SJCRH30 (cell line): ENCODE results near the genes PRUNE2 and CEP78.

- RAMPAGE, long total RNA, result no peak
These were observed 341.8 kb downstream of the OSTF1 start for GRCh38 chr9:75429961-75430574.

GRCh38 chr9:75455366-75455825 lies 367.1 kb downstream of the OSTF1 start:
- RAMPAGE, long total RNA, result no peak

GRCh38 chr9:75869207-75869751 lies 21.2 kb upstream of the PCSK5 start:
- RAMPAGE, long total RNA, result no peak

GRCh38 chr9:76375186-76375681 lies 19.0 kb downstream of the RFK start:
- RAMPAGE, long total RNA, result no peak

DNA sequence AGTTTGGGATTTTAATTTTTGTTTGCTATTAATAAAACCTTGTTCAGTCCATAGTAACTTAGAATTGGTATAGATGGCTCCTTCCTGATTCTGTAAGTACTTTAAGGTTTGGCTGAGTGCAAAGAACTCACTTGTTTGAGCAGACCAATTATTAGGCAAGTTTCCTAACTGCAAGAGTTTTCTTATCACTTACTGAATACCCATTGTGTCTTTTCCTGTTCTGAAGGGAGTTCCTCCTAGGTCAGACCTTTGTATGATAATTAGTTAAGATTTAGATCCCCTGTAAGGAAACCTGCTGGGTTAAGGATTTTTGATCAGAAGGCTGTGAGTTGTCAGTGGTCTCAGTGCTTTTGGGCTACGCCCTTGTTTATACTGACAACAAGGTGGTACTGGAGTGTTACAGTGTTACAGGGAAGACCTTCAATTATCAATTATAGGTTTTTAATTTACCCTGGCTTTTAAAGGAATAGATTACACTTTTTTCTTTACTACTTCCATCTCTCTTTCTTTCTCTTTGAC lies 31.7 kb downstream of the GCNT1 start:
- RAMPAGE, long total RNA, result no peak

DNA sequence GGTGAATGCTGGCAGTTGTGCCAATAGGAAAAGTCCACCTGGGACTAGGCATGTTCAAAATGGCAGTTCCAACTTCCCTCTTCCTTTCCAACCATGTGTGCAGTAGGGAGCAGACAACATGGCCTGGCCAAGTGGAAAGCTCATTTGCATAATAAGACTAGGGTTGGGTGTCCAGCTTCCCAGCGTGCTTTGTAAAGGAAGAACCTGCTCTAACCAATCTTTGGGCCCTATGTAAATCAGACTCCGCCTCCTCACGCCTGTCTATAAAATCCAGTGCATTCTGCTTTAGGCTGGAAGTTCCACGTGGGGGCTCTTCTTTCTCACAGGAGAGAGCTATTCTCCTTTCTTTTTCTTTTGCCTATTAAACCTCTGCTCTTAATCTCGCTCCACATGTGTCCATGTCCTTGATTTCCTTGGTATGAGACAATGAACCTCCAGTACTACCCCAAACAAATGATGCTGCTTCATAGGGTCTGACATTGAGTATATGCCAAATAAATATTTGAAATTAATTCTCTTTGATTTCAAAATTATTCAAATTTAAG lies 83.4 kb downstream of the GCNT1 start:
- RAMPAGE, long total RNA, result no peak

GRCh38 chr9:76585796-76586101 lies 126.8 kb downstream of the GCNT1 start:
- RAMPAGE, long total RNA, result no peak

- RAMPAGE, long total RNA, result no peak
These were observed 202.6 kb downstream of the PRUNE2 start for GRCh38 chr9:76703202-76703857.

DNA sequence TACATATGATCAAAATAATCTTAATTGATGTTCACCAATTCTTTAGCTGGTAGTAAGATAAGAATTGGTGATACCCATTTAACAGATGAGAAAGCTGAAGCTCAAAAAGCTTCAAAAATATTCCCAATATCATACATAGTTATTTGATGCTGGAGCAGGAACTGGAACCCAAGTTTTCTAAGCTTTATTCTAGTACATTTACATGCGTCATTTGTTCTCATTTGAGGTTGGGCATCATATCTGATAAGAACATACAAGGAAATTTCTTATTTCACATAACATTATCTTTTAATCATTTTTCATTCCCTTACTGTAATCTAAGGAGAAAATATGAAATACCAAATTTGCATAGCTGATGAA lies 170.2 kb downstream of the PRUNE2 start:
- RAMPAGE, long total RNA, result no peak

- RAMPAGE, long total RNA, result no peak
These were observed at the start of gene PRUNE2 for GRCh38 chr9:76906004-76907162. TSS of gene PRUNE2 (minus strand) at chr9:76906114.

DNA sequence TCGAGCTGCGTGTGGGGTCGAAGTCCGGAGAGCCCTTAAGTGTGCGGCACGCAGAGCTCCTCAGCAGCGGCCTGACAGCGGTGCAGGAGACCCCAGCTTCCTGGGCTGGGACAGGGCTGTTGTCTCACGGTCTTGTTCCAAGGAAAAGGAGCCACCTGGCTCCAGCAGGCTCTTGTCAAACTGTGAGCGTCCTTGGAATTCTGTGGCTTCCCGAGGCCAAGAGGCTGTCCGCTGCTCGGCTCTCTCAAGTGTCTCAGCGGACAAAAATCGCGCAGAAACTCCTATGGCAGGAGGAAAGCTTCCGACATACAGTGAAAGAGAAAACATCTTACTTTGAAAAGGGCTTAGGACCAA lies 2.7 kb upstream of the FOXB2 start:
- RAMPAGE, long total RNA, result no peak

DNA sequence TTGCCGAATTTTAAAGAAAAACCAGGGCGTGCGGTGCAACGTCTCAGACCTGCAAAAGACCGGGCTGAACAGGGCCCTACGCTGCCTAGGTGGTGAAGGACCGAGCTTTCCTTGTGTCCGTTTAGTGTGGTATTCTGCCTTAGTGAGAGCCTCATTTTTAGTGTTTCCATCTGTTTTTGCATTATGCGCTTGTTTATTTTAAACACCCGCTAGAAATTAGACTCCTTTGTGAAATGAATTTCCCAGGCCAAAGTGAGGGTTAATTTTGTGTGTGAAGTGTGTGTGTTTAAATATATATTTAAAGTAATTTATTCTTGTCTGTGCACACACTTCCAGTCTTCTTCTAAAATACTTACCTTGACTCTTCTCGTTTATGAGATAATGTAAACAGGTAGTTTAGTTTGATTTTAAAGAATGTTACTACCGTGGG lies 1.2 kb downstream of the VPS13A start:
- RAMPAGE, long total RNA, result no peak

DNA sequence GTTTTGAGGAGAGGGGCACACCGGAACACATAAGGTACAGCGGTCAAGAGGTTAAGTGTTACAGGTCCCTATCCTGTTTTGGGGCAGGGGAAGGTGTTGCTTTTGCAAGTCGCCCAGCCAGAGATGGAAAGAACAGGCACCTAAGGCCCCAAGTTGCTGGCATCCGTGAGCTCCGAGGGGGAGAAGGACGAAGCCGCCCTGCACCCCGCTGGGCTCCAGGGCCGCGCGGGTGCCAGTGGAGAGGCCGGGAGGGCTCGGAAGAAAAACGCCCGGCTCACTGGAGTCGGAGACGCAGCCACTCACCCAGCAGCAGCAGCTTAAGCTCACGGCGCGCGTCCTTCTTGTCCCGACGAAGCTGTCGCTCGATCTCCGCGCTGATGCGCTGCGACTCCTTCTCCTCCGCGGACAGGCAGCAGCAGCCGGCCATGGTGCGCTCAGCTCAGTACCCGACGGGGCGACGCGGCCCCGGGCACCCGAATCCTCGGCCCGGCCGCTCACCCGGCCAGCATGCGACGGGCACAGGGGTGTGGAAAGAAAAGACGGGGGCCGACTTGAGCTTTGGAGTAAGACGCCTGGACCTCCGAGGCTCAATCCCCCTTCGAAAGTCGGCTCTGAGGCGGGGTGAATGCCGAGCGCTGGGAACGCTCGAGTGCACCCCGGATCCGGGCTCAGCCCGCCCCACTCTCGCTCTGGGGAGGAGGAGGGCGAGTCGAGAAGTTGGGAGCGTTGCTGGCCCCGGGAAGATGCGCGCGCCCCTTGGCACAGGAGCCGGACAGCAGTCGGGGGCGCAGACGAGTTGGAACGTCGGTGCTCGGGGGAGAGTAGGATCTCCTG lies 538 bp downstream of the GNA14 start:
- RAMPAGE, long total RNA, result no peak

DNA sequence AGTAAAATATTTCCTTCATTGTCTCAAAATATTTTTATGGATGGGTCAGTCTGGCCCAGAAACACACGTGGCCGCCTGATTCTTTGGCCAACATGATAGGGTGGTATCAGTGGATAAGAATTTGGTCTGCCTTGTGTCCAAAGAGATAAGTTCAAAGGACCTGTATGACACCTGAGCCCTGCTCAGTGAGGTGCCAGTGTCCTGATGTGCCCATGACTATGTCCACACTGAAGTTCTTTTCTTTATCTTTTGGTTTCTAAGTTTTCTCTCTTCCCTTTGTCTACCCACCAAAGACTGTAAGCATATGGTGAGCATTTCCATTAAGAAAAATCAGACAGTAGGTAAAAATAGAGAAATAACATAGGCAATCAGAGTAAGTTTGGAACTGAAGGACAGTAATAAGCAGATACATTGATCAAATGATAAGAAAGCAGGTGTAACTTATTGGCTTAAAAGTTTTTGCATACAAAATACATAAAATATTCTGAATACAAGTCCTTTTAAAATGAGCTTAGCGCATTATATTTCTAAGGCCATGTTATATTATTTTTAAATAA lies 92.0 kb upstream of the GNA14 start:
- RAMPAGE, long total RNA, result no peak

GRCh38 chr9:77977980-77979052 lies 53.3 kb downstream of the GNAQ start:
- RAMPAGE, long total RNA, result no peak

DNA sequence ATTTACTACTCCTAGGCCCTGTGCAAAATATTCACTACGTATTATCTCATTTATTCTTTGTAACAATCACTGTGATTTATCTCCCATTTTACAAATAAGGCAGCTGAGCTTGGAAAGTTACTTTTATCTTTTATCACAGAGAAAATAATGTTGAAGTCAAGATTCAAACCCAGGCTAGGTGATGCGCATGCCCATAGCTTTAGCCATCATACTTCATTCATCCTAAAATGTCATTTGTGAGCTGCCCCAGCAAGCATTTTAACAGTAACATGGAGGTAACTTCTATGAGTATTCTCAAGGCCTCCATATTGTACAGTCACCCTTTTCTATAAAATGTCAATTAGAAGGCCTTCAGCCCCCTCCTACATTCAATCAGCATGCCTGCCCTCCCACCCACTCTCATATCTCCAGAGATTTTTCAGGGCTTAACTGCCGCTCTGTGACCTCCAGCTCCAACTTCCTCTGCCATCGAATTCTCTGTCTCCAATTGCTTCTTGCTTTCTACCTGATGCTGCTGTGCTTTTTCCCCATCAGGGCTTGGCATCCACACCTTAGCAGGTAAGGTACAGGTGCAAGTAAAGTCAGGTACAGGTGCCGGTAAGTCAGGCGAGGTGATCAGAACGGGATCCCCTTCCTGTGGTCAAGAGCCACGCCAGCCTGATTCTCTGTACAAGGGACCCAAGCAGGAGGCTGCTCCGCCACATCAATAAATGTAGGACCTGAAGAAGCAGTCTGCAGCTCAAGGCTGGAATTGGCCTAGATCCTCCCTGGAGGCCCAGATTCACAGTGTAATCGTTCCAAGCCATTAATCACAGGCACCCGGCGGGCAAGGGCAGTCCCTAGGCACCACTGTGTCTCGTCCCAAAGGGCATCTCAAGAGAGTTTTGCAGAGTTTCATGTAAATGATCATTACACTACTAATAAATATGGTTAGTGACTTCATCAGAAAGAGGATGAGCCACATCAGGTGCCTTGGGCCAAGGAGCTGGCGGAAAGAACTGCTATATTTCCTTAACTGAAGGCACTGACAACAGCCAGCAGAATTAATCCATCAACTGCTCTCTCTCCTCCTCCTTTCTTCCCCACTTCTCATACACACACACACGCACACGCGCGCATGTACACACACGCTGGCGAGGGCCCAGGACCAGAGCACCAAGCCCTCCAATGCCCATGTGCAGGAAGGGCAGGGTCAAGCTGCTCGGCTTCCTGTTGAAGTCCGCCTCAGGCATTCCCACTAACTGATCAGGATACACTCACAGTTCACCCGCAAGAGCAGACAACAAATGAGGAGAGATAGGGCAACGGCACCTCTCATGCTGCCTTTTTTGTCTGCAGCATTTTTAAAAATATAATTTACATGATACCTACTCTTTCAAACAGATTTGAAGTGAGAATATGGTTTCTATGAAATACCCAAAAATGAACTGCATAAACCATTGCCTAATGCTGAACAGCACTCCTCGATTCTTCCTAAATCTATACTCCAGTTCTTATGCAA lies 34.1 kb downstream of the GNAQ start:
- RAMPAGE, long total RNA, result no peak

DNA sequence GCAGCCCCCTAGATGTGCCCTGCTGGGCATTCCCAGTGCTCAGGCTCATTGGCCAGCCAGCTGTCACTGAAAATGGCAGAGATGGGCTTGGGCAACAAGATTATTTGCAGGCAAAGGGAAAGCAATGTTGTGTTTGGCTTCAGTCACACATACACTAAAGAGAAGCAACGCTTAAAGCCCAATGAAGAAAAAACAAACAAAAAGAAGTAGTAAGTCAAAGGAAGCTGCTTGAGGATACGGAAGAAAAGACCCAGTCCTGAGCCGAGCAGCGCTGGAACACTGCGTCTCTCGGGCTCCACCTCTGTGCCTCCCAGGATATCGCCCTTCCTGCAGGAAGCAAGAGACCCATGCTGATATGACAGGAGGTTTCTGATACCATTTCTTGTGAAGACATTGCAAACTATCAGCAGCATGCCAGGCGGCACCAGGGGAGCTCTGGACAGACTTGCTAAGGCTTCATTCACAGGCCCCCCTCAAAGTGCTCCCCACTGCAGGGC lies 9.9 kb downstream of the GNAQ start:
- RAMPAGE, long total RNA, result no peak

DNA sequence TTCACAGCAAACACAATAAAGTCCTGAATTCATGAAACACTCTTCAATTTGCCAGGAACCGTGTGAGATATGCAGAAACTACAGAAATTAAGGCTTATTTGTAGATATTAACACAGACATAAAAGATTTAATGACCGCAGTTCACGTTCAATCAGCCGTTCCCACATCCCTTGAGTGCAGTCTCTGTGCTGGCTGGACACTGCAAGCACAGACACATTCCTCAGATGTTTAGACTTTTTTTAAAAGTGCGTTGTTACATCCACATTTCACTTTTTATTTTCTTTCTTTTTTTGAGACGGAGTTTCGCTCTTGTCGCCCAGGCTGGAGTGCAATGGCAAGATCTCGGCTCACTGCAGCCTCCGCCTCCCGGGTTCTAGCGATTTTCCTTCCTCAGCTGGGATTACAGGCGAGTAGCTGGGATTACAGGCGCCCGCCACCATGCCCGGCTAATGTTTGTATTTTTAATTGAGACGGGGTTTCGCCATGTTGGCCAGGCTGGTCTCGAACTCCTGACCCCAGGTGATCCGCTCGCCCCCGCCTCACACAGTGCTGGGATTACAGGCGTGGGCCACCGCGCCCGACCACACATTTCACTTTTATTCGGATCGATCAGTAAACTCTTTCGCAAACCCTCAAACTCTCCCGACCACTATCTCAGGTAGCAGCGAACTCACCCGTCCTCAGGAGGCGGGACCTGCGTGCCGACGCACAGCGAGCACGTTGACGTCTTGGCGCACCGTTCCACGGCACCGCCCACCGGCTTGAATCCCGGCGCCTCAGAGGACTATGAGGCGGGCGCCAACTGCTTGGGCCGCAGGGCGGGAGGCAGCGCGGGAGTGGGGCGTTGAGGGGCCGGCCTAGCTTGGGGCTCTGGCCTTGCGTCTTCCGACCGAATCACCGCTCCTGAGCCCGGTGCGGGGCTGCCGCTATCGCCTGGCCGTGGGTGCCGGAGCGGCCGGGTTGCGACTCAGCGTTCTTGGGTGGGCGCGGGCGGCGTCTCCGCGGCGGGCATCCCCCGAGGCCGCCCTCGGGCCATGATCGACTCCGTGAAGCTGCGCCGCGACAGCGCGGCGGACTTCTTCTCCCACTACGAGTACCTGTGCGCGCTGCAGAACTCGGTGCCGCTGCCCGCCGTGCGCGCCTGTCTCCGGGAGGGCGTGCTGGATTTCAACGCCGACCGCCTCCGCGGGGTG lies at the start of gene CEP78:
Gene CEP78, plus strand, starts transcription at position 759 of the 1,193 bp plus-strand sequence.
- RAMPAGE, long total RNA, result no peak

DNA sequence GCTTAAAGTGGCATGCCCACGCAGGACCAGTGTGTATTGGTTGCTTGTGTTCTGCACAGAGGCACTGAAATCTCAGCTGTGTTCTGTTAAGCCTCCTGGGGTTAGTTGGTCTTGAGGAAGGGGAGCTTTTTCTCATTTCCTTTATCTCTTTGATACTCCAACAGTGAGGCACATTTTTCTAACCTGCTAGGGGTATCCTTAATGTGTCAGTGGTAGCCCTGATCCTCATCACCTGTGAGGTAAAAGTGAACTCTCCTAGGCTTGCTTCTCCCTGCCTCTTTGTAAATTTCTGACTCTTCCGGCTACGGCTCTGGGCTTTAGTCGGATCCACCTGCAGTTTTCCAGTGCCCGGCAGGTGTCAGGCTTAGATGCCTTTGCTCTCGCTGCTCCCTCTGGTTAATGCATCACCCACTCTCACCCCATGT lies 3.5 kb downstream of the CEP78 start:
- RAMPAGE, long total RNA, result no peak

DNA sequence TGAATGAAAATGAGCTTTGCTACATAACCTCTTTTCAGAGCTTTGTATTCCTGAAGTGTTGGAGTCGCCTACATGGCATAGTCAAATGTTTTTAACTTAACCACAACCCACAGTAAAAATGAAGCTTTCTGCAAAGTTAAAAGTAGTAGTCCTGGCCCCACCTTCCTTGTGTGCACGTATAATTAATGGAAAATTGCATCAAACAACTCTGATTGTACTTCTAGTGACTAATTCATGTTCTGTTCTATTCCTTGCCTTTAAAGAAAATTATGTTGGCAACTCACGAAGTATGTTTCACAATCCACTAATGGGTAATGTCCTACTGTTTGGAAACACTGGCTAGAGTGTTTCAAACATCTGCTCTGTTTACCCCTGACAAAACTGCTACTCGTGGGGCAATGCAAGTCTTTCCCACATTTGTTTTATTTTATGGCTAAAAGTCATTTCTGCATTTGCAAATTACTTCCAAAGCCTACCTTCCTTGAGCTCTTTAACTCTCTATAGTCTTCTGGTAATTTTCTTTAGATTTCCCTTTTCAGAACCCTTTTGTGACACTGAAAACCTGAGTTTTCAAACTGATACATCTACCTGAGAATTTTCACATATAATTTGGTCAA lies 18.5 kb upstream of the PSAT1 start:
- RAMPAGE, long total RNA, result no peak